Urinary bladder (tissue), 3 donors: ENCODE measurements around a stretch of chr1.

DNA sequence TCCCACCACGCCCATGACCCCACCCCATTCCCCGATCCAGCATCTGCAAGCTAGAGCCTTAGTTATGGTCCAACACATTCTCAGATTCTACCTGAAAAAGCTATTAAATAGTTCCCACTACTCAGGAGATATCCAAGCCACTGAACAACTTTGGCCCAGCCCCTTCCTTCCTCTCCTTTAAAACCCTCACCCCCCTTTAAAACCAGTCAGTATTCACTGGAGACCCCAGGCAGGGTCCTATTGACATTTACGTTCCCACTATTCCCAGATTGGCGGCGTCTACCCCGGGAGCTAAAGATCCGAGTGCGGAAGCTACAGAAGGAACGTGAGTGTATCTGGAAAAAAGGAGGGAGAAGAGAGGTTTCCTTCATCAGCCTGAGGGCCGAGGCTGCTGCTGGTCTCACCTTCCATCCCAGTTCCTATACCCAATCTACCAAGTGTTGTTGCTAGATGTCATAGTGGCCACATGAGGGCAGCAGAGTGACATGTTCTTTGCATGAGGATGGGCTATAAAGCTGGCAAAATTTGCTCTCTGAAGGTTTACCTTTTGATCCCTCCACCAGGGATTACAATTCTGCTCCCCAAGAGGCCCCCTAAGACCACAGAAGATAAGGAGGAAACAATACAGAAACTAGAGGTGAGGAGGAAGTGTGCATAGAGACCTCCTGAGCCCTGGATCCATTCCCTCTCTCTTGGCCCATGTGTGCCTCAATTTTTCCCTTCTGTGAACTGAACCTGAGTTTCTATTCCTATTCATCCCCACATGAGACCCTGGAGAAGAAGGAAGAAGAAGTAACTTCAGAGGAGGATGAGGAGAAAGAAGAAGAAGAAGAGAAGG is 12.9 kb downstream of the POLR3GL start:
- PRO-cap: bidirectional peak, plus-strand start at position 486 of the sequence, minus-strand start at position 423 of the sequence
- RAMPAGE, long total RNA: no peak

GRCh38 chr1:145993938-145994885 is 2.2 kb downstream of the TXNIP start:
- PRO-cap: bidirectional peak, plus-strand start at chr1:145994703, minus-strand start at chr1:145994653
- RAMPAGE, long total RNA: no peak

DNA sequence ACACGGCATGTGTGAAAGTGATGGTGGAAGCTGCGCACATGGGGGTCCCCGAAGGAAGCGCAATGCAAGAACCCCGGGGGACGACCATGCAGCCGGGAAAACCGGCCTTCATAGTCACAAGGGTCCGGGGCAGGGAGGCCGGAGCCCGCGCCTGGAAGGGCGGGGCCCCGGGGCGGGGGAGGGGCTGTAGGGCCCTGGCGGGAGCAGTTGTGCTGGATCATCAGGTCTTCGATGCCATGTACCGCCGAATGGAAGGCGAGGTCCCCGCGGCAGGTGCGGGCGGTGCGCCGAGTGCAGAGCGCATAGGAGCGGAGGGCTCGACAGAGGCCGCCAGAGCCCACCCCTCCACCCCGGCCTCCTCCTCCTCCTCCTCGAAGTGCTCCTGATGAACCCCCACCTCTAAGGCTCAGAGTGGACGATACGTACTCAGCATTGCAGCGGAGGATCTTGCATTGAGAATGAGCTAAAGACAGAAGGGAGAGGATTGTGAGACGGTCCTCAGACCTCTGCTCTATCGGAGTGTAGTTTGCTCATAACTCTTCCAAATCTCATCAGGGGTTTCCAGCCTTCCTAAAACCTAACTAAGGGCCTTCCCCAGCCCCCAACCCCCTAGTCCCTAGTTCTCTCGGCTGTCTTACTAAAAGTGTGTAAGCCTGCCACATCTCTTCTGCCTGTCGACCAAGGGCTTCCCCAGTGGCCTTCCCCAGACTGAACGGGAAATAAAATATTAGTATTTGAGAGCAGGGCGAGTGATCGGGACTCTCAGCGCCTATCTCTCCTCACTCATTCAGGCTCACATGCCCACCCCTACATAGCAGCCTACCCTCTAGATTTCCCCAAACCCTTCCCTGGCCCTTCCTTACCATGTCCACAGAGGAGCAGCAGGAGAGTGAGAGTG is 2.0 kb downstream of the HJV start:
- PRO-cap: no peak
- RAMPAGE, long total RNA: no peak

GRCh38 chr1:146050465-146050882 is 28.9 kb upstream of the HJV start:
- PRO-cap: no peak
- RAMPAGE, long total RNA: no peak

- PRO-cap: no peak
- RAMPAGE, long total RNA: no peak
Observed at GRCh38 chr1:147223545-147224593, 1.3 kb downstream of the FMO5 start.

DNA sequence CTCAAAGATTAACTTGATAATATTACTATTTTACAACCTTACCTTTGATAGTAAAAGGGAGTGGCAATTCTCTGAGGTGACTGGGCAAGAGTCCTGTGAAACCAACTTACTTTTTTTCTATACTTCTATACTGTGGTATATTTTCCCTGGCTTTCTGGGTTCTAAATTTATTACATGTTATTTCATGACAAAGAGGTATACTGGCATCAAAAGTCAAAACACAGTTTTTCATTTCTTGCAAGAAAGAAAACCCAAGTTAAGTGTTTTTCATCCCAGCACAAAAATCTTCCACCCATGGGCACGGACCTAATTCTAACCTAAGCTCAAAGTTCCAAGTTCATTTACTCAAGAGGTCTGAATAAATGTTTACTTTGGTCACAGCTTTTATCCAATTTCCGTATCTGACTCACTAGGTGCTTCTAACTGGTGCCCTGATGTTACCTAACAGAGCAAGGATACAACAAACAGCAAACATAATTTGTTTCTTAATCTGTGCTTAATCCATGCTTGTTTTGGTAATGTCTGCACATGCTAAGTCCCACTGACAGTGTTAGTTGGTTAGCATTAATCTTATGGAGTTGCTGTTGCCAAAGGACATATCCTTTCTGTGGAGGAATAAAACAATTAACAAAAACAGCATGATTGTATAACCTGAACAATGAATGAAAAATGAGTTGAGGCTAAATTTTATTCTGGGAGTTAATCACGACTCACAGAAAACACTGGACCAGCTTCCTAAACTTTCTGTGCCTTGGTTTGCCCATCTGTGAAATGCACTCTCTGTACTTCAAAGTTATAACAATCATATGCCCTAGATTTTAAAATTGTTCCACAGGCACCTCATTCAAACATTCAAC is 4.3 kb upstream of the CHD1L start:
- PRO-cap: no peak
- RAMPAGE, long total RNA: no peak

- PRO-cap: unidirectional peak, plus-strand start at chr1:147292292
- RAMPAGE, long total RNA: no peak
Observed at GRCh38 chr1:147291824-147292390, 49.4 kb downstream of the CHD1L start.

DNA sequence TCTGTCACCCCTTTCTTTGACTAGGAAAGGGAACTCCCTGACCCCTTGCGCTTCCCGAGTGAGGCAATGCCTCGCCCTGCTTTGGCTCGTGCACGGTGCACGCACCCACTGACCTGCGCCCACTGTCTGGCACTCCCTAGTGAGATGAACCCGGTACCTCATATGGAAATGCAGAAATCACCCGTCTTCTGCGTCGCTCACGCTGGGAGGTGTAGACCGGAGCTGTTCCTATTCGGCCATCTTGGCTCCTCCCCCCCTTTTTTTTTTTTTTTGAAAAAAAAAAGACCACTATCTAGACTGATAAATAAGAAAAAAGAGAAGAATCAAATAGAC is 85.0 kb downstream of the CHD1L start:
- PRO-cap: no peak
- RAMPAGE, long total RNA: no peak

DNA sequence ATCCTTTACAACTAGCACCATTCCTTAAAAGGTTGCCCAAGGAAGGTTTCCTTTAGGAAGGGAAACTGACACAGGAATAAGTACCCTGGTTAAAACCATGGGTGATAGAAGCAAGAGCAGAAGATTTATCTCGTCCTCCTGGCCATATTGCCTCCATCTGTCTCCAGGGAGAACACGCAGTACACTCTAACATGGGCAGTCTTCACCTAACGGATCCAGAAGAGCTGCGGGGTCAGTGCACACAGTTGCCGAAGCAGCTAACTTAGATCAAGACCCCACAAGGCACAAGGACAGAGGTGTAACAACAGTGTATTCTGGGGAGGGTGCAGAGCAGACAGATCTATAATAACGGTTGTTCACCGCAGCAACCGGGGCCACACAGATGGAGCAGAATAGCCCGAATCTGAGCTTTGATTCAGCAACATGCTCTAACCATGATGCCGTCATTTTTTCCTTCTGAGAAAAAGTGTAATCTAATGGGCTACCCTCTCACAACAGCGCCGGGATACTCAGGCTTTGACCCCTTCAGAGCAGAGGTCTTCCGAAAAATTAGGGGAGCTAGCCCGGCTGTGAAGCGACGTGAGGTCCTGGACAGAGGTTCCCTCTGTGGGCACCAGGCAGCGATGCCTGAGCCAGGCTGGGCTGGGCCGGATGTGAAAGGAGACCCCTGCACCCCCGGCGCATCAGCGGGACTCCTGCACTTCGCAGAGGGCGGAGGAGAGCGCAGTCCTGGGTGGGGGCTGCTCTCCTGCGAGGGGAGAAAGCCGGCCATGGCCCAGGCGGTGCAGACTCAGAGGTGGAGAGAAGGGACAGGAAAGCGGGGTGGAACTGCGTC is 57.4 kb downstream of the BCL9 start:
- PRO-cap: no peak
- RAMPAGE, long total RNA: no peak

- PRO-cap: no peak
- RAMPAGE, long total RNA: no peak
Observed at GRCh38 chr1:147600511-147600669, 59.1 kb downstream of the BCL9 start.

GRCh38 chr1:147670814-147671069 is 418 bp upstream of the ACP6 start:
- PRO-cap: no peak
- RAMPAGE, long total RNA: no peak

DNA sequence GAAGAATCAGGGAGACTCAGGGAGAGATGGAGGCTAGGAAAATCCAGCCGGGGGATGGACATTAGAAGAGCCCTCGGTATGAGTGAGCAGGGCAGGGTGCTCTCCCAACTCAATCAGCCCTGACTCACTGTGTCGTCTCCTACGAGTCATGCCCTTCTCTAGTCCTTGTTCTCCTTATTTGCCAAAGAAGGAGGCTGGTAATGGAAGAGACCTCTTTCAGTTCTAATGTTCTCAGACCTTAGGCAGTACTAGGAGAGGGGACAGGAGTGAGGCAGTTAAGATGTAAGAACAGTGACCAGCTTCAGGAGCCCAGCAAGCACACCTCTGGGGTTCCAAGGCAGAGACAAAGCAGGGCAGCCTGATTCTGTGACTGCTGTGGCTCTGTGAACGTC is 10.9 kb upstream of the GJA5 start:
- PRO-cap: no peak
- RAMPAGE, long total RNA: no peak

DNA sequence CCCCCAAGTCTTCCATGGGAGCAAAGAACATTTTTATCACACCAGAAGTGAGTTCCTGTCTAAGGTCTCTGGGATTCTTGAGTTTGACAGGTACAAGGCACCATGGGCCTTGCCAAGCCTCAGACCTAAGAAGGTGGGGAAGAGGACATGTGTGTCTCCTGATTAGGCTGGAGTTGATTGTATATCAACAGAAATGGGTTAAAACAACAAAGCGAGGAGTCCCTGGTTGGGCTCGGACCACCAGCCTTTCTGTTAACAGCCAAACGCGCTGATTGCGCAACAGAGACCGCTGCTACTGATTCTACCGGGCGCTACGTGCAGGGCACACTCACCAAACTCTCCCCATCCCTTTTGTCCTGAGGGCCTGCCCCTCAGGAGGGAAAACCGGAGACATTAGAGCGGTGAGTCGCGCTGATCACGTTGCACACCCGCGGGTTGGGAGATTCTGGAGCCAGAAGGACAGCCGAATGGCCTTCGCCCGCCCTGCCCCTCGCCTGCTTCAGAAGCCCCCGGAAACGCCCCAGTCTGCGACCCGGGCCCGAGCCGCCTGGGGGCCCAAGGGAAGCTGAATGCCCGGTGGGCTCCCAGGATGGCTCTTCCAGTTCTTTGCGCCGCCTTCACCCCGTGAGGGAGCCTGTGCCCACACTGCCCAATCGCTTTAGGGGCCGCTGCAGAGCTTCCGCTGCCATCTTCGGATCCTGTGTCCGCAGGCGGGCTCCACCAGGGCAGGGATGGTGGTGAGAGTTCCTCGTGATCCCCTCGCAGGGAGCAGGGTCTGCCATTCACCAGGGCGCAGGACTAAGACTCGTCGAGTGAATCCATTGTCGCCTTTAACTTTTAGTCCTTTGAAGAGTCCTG is 165.3 kb upstream of the NBPF11 start:
- PRO-cap: no peak
- RAMPAGE, long total RNA: no peak

- PRO-cap: unidirectional peak, minus-strand start at chr1:148362820
- RAMPAGE, long total RNA: no peak
Observed at GRCh38 chr1:148362032-148363030, 120.8 kb downstream of the PPIAL4G start.

DNA sequence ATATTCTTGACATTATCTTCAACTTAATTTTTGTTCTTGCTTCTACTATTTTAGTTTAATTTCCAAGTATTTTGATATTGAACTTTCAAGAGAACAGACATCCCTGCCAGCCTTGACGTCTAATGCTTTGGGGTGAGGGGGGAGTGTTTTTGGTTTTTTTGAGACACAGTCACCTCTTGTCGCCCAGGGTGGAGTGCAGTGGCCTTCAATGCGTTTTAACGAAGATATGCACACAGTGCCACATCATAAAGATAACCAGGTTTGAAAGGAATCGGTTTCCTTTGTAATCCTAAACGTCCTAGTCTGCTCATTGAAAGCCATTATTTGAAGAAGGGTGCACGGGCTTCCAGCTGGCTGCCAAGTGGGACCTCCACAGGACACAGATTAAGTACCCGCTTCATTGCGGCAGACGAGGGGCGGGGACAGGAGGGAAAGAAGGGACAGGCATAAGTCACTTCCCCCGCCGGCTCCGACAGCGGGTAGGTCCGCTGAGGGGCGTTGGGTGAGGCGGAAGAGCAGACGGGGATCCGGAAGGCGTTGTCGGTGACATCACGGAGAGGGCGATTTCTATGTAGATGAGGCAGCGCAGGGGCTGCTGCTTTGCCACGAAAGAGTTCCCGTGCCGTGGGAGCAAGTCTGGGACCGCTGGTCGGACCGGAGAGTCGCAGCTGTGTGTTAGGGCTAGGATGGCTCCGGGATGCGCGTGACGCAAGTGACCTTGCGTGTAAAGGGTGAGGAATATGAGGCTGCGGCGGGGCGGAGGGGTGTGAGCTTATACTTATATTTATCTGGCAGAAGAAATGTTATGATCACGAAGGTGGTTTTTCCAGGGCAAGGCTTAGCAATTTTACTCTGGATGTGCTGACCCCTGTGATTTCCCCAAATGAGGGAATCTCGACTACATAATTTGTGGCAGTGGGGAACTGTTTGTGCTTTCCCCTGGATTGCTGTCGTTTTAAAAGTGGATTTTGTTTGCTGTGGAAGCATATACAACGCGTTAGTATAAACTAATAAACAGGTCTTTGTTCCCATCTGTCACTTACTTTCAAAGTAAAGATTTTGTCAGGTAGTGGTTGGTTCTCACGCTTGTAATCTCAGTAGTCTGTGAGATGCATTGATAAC is 80.8 kb downstream of the PPIAL4G start:
- PRO-cap: bidirectional peak, plus-strand start at position 598 of the sequence, minus-strand start at position 485 of the sequence
- RAMPAGE, long total RNA: no peak

- PRO-cap: unidirectional peak, plus-strand start at chr1:148522729
- RAMPAGE, long total RNA: no peak
Observed at GRCh38 chr1:148522497-148523069, 39.5 kb upstream of the PPIAL4G start.

GRCh38 chr1:148951652-148952739 is 107.8 kb downstream of the PDE4DIP start:
- PRO-cap: bidirectional peak, plus-strand start at chr1:148952141, minus-strand start at chr1:148952077; unidirectional peak, plus-strand start at chr1:148952396; unidirectional peak, plus-strand start at chr1:148952603
- RAMPAGE, long total RNA: no peak

GRCh38 chr1:149098264-149098707 is 5.1 kb downstream of the NBPF9 start:
- PRO-cap: no peak
- RAMPAGE, long total RNA: no peak

DNA sequence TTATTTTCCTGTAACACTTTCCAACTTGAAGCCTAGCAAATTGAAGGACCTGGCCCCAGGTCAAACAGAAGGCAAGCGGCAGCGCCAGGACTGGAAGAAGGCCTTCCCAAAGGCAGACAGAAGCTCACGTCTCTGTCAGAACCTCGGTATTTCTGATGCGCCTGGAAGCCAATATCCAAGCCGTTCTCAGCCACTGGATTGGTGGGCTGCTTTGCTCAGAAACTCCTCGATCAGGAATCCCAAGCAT is 25.2 kb upstream of the NBPF9 start:
- PRO-cap: no peak
- RAMPAGE, long total RNA: no peak

DNA sequence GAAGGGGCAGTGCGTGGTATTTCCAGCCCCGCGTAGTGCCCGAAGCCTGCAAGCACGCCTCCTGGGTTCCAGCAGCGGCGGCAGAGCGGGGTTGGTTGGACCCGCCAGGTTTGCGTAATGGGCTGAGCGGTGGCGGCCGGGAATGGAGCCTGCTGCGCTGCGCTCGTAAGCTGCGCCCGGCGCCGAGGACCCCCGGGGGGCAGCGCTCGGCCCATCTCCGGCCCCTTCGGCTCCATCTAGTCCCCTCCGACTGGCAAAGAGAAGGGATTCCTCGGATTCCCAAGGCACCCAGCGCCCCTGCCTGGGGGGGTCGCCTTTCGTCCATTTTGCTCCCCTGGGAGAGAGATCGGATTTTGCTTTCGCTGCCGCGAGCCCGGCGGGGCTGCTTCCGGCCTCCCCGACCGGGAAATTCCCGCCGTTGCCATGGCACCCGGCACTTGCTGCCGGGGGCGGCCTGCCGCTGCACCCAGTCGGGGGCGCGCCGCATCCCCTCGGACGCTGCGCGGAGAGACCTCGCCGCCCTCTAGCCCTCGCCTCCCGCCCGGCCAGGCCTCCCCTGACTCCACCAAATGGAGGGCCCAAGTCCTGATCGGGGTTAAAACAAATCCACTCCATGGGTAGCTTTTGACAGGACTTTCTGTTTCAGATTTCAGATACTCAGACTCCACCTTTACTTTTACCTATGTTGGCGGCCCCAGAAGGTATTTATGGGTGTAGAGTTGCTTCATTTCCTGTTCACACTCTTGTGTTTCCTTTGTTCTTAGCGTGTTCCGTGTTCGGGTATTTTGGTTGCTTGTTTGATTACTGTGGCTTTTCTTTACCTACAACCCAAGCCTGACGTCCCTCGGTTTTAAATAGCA is 73.4 kb upstream of the NBPF9 start:
- PRO-cap: unidirectional peak, plus-strand start at position 125 of the sequence; unidirectional peak, minus-strand start at position 328 of the sequence; unidirectional peak, minus-strand start at position 384 of the sequence
- RAMPAGE, long total RNA: no peak